Pericardium fibroblast (primary cell): ENCODE results near the genes PCDH15 and ZWINT.

DNA sequence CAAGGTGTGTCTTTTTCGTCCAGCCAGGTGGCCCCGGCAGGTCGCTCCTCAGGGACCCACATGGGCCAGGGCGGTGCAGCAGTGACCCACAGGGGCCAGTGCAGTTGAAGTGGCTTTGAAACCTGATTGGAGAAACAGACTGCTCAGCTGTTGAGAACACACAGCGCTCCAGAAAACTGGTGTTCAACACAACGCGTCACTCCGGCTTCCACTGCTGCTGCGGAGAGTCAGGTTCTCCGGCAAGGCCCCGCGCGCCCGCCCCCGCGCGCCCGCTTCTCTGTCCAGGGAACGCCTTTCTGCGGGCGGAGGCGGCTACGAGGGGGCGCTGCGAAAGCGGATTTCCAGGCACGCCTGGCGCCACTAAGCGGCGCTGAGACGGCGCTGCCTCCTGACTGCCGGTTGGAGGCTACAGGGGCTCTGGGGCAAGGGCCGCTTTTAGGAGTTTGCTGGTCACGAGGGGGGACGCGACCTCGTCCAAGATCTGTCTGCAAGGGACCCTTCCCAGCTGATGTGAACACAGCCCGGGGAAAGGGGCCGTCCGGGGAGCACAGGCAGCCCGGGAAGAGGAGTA is 13.0 kb downstream of the FAM25C start:
- RAMPAGE, long total RNA, result no peak

GRCh38 chr10:48577037-48577455 is 27.8 kb downstream of the ARHGAP22 start:
- RAMPAGE, long total RNA, result no peak

- RAMPAGE, long total RNA, result no peak
Observed at GRCh38 chr10:48677986-48678414, 6.7 kb upstream of the WDFY4 start.

- RAMPAGE, long total RNA, result no peak
Observed at GRCh38 chr10:48803578-48804108, 119.0 kb downstream of the WDFY4 start.

- RAMPAGE, long total RNA, result no peak
Observed at GRCh38 chr10:49272101-49273524, 26.4 kb upstream of the C10orf71 start.

- RAMPAGE, long total RNA, result no peak
Observed at GRCh38 chr10:49336797-49337143, 37.8 kb downstream of the C10orf71 start.

DNA sequence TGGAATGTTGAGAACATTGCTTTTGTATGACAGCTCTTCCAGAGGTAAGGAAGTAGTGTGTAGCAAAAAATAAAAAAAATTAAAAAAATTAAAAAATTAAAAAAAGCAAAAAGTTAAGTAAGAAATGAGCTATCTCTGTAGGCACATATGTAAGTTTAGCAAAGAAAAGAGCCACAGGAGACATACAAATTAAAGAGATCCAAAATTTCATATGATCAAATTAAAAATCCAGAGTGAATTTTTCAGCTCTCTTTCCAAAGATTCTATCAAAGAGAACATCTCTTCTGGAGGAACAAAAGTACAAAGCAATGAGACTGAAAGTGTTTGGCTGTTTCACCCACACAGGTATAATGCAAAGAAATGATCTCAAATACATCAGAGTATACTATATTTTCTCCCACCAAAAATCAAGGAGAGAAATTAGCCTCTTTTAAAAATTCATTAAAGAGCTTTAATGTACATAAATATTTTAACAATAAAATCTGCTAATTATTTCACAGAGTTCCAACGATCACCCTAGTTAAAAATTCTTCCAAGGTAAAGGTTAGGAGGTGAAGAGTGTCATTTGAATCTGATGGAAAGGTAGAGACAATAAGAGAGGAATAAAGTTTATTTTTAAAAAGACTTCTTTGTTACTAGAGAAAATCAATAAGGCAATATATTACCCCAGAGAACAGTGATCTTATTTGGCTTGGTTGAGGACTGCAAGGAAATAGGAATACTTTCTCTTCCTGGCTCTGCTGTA is 74.9 kb upstream of the ASAH2 start:
- RAMPAGE, long total RNA, result no peak

DNA sequence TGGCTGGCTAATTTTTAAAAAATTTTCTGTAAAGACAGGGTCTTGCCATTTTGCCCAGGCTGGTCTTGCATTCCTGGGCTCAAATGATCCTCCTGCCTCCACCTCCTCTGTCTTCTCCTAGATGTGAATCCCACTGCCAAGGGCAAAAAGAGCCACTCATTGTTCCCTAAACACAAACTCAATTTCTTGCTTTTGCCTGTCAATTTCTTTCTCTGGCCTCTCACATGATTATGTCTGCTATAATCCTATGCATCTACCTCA is 81.4 kb upstream of the ASAH2 start:
- RAMPAGE, long total RNA, result no peak

DNA sequence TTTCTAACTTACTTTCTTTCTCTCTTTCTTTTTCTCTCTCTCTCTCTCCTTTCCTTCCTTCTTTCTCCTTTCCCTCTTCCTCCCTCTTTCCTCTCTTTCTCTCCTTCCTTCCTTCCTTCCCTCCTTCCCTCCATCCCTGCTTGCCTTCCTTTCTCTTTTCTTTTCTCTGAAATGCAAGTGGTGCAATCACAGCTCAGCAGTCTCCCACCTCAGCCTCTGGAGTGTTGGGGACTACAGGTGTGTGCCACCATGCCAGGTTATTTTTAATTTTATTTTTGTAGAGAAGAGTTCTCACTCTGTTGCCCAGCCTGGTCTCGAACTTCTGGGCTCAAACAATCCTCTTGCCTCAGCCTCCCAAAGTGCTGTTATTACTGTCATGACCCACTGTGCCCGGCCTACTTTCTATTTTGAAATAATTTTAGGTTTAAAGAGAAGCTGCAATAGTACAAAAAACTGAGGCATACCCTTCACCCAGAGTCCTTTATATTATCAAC is 133.1 kb upstream of the ASAH2 start:
- RAMPAGE, long total RNA, result no peak

- RAMPAGE, long total RNA, result no peak
Observed at GRCh38 chr10:50417680-50418706, 166.7 kb upstream of the ASAH2 start.

GRCh38 chr10:50469997-50470369 is 153.8 kb downstream of the SGMS1 start:
- RAMPAGE, long total RNA, result no peak

GRCh38 chr10:50563919-50564419 is 59.8 kb downstream of the SGMS1 start:
- RAMPAGE, long total RNA, result no peak

GRCh38 chr10:50572759-50573285 is 50.9 kb downstream of the SGMS1 start:
- RAMPAGE, long total RNA, result no peak

GRCh38 chr10:51281815-51282745 is 207.8 kb downstream of the PRKG1 start:
- RAMPAGE, long total RNA, result no peak

DNA sequence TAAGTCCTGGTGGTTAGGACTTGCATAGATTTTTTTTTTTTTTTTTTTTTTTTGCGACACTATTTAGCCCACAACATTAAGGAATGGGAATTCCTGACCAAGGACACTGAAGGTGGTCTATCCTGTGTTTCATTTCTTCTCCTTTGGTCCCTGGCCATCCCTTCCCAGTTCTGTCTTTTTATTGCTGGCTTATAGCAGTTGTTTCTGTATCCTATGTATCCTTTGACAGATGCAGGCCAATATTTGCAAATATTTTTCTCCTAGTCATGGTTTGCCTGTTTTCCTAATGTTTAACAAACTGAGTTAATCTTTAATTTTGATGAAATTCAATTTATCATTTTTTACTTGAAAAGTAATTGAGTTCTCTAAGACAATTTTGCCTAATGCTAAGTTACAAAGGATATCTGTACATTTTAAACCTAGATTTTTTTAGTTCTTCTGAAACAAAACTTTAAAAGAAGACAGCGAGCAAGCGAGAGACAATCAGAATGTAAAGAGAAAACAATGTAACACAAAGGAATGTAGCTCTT is 9.4 kb downstream of the MBL2 start:
- RAMPAGE, long total RNA, result no peak

GRCh38 chr10:54801058-54801434 is at the start of gene PCDH15:
PCDH15 (minus strand) TSS chr10:54801231.
- RAMPAGE, long total RNA, result no peak

DNA sequence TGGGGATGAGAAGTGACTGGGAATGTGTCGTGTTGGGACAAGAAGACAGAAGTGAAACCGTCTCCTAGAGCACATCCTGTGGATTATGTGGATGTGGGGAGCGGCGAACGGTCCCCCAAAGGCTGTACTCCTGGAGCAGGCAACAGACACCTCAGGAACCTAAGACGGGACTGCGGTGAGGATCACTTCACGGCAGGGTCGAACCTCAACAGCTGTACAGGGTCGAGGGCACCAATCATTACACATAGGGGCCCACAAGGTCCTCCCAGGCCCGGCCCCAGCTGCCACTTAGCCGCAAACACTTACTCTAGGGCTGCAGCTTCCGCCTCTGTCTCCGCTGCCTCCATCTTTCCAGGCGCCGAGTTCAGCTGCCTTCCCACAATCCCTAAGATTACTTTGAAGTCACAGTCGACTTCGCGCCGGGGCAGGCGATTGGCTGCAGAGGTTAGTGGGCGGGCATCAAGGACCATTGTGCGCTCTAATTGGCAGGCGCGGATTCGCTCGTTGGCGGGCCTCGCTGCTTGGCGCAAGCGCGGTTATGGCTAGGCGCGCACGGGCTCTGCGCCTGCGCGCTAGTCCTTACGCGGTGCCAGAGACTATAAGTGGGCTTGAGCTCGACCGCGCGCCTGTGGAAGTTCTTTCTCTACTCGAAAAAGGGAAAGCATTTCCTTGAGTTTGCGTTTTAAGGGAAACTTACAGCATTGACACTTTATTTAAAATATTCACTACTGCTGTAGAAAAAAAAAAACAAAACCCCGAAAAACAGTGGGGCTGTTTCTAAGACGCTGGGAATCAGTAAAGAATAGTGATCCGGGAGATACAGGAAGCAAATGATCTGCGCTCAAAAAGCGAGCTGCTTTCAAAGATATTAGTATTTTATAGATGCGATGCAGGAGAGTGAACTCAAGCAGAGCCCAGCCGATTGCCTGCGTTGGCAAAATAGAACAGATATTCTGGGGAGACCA is at the start of gene ZWINT:
TSS of gene ZWINT (minus strand) at position 370 of the 965 bp plus-strand sequence.
- RAMPAGE, long total RNA, result no peak

DNA sequence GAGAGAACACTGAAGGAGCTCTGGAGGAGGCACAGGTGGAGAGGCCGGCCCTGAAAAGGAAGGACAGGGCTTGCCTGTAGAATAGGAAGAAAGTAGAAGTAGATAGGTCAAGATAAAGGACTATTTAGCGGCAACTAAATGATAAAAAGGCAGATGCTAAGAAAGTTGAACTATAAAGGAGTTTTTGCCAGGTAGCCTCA is 417.1 kb upstream of the ZWINT start:
- RAMPAGE, long total RNA, result no peak

DNA sequence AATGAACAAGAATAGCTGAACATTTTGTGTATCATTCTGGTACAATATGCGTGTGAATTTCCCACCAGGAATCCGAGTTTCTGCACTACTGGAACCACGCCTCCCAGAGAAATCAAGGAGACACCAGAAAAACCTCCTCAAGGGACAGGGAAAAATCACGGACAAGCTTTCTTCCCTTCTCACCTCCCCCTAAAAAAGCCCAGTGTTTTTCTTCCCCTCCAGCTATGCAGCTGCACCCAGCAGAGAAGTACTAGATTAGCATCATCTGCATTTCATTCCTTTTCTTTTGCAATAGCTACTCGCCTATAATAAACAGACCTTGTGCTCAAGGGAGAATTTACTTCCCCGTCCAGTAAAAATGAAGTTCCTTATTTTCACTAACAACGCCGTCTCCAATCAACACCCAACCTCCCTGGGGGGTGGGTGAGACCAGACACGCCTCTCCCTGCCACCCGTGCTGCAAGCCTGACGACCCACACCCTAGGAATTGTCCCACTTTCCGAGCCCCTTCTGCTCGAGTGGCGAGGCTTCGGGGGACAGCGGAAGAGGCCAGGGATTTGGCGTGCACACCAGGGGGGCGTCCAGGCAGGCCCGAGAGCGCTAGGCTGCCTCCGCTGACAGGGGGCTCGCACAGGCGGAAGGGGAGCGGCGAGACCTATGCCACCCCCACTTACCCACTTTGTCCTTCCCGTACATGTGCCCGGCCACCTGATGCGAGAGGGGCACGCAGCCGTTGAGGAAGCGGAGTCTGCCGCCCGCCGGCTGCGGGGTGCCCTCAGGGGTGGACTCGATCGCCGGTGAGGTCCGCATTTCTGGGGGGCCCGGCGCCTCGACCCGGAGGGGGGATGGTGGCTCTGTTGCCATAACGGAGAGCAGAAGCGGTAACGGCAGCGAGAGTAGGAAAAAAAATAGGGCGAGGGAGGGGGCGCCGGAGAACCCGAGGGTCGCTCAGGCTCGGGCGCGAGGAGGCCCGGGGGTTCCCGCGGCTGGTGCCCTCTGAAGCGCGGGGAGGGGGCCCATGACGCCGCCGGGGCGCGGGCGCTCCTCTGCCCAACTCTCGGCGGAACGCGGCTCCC is 608 bp downstream of the IPMK start:
- RAMPAGE, long total RNA, result no peak

- RAMPAGE, long total RNA, result no peak
Observed at GRCh38 chr10:58511688-58512359, 848 bp upstream of the BICC1 start.